ENCODE measurements around the gene SLC26A4.

GRCh38 chr7:106326555-106327138 is 41.9 kb upstream of the NAMPT start:
- PRO-cap = no peak

- PRO-cap = bidirectional peak, plus-strand start at chr7:106425418, minus-strand start at chr7:106424906
Observed at GRCh38 chr7:106424628-106425891, 140.3 kb upstream of the NAMPT start.

DNA sequence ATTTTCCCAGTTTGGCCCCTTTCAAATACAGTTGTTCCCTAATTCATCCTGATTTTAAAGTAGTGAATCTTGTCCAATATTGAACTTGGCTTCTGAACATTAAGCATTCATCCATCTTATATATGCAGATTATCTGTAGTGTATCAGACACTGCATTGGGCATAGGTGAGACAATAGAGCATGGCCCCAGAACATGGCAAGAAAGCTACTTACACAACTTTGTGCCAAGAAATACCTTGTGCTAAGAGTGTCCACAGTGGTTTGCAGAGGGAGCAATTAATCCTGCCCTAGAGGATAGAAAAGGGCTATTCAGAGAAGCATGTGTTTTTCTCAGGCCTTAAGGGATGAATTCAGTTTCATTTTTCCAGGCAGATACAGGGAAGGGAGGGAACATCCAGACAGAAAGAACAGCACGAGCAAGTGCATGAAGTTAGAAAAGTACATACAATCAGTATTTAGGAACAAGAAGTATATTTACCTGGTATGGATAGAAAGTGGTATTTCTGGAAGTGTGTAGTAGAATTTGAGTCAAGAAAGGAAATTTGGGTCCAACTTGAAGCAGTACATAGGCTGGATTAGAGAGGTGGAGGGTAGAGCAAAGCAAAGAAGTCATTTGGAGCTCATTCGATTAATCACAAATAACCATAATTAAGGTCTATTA is 27.5 kb downstream of the PIK3CG start:
- PRO-cap = no peak

- PRO-cap = no peak
Observed at GRCh38 chr7:106952734-106953380, 87.8 kb downstream of the PIK3CG start.

DNA sequence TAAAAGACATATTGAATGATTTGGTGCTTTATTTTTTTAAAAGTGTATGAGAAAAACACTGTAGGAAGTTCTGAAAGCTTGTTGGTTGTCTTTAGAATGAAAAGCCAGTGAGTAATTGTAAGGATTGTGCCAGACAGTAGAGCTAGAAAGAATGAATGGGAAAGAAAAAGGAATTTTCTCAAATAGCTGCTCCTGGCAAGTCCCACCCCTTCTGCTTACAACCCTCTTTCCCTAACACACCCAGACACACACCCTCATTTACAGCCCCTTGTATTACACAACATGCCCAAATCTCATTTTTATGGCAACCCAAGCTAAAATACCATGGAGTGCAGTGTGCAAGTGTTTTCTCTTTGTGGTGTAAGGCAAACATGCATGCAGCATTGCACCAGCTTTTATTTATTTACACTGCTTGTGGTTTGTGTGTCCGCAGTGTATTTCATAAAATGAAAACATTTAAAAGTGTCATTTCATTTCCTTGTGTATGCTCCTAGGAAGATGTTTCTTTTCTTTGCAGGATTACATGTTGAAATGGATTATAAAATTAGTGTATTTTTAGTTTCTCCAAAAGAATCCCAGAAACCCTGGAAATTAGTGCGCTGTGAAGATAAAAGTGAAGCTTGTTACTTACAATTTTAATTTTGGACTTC is 1.5 kb downstream of the PRKAR2B start:
- PRO-cap = no peak

- PRO-cap = no peak
Observed at GRCh38 chr7:107064295-107064764, 19.8 kb downstream of the PRKAR2B start.

DNA sequence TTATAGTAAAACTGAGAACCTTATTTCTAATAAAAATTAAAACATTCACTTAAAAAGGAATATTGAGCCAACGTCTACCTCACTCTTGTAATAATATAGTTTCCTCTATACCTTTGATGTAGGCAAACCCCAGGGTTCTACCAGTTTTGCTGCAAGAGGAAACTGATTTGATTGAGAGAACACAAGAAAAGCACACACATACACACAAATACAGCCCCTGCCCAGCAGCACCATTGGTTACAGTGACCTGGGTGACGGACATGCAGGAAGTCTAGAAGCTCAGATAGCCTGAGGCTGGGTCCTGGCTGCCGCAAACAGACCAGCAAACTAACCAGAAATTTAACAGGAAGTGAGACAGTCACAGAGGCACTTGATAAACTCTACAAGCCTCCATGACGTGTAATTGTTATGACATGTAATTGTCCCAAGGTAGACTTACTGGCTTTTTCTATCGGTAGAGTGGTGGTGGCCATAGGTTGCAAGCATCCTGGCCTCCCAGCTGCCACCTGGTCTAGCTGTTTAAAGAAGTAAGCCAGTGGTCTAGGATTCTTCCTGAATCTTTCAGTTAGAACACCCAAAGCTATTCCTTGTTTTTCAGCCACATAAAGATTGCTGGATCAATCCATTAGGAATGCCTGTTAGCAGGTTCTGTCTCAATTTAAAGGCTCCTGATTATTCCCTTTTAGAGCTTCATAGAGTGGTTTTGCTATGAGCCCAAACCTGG is 58.9 kb downstream of the PRKAR2B start:
- PRO-cap = no peak

DNA sequence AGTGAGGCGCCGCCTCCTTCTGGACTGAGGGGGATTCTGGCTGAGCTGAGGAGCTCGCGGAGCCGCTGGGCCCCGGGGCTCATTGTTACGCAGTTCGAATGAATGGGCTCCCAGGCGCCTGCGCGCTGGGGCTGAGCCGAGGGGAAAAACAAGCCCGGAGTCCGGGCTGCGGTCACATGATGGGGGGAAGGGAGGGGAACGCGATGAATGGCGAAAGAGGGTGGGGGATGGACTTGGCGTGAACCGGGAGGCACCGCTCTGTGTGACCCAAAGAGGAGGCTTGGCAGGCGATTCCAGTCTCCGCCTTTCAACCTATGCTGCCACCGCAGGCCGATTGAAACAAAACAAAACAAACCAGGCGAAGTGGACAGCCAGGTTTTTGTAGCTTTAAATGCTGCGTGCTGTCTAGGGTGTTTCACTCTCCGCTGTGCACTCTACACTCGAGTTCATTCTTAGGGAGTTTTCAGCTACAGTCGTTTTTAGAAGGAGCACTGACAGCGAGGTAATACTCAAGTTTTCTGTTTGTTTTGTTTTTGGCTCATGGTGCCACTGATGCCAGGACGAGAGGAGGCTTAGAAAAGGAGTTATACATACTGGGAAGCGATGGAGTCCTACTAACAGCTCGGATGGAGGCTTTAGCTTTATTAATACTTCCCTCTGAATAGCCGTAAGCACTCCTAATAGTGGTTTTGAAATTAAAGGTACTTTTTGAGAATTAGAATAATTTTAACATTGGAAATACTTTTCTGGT is 1.0 kb downstream of the HBP1 start:
- PRO-cap = bidirectional peak, plus-strand start at position 390 of the sequence, minus-strand start at position 100 of the sequence

DNA sequence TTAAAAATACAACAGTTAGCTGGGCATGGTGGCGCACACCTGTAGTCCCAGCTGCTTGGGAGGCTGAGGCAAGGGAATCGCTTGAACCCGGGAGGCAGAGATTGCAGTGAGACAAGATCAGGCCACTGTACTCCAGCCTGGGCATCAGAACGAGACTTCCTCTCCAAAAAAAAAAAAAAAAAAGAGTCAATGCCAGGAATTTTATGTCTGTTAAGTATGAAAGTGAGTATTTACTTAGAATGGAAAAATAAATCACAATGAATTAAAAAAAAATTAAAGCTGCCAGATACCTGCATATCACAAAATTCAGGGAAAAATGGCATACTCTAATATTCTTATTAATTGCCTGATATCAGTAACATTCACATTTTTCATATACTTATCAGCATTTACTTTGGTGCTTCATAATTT is 2.9 kb downstream of the HBP1 start:
- PRO-cap = no peak

- PRO-cap = no peak
Observed at GRCh38 chr7:107182428-107182731, 13.6 kb downstream of the HBP1 start.

DNA sequence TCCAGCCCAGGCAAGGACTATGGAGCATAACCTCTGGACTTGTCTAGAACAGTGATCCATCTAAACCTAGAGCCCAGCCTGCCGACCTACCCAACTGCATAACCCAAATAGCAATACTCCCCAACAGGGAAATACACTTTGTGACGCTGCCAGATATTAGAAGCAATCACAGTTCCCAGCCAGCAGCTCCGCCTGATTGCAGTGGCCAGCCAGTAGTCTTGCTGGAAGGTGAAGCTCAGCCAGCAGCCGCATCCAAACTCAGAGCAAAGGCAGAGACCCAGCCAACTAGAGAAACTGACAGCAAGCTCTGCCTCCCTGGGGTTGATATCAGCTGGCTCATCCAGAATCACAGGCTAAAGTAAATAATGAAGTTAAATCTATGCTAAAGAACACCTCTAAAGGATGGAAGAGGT is 44.6 kb downstream of the HBP1 start:
- PRO-cap = no peak

- PRO-cap = no peak
Observed at GRCh38 chr7:107318547-107319290, 149.9 kb downstream of the HBP1 start.

GRCh38 chr7:107471356-107471591 is 1.4 kb downstream of the GPR22 start:
- PRO-cap = no peak

- PRO-cap = no peak
Observed at GRCh38 chr7:107638570-107639390, 21.8 kb upstream of the SLC26A4 start.

DNA sequence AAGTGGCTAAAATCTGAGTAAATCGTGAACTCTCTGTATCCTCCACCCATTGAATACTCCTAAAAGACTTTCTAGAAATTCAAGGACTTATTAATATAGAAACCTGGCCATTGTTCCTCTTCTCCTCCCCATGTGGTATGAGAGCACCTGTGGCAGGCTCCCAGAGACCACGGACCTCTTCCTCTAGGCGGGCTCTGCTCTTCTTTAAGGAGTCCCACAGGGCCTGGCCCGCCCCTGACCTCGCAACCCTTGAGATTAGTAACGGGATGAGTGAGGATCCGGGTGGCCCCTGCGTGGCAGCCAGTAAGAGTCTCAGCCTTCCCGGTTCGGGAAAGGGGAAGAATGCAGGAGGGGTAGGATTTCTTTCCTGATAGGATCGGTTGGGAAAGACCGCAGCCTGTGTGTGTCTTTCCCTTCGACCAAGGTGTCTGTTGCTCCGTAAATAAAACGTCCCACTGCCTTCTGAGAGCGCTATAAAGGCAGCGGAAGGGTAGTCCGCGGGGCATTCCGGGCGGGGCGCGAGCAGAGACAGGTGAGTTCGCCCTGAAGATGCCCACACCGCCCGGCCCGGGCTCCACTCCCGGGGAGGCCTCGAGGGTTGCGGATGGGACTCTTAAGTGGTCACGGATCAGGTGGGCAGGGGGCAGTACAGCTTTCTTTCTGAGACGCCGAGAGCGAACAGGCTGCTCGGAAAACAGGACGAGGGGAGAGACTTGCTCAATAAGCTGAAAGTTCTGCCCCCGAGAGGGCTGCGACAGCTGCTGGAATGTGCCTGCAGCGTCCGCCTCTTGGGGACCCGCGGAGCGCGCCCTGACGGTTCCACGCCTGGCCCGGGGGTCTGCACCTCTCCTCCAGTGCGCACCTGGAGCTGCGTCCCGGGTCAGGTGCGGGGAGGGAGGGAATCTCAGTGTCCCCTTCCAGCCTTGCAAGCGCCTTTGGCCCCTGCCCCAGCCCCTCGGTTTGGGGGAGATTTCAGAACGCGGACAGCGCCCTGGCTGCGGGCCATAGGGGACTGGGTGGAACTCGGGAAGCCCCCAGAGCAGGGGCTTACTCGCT is at the start of gene SLC26A4:
Gene SLC26A4 (plus strand): TSS at position 505 of the 1,056 bp plus-strand sequence.
- PRO-cap = no peak

GRCh38 chr7:107661380-107662402 is 1.1 kb downstream of the SLC26A4 start:
- PRO-cap = no peak

GRCh38 chr7:107685304-107685547 is 24.6 kb downstream of the SLC26A4 start:
- PRO-cap = no peak

DNA sequence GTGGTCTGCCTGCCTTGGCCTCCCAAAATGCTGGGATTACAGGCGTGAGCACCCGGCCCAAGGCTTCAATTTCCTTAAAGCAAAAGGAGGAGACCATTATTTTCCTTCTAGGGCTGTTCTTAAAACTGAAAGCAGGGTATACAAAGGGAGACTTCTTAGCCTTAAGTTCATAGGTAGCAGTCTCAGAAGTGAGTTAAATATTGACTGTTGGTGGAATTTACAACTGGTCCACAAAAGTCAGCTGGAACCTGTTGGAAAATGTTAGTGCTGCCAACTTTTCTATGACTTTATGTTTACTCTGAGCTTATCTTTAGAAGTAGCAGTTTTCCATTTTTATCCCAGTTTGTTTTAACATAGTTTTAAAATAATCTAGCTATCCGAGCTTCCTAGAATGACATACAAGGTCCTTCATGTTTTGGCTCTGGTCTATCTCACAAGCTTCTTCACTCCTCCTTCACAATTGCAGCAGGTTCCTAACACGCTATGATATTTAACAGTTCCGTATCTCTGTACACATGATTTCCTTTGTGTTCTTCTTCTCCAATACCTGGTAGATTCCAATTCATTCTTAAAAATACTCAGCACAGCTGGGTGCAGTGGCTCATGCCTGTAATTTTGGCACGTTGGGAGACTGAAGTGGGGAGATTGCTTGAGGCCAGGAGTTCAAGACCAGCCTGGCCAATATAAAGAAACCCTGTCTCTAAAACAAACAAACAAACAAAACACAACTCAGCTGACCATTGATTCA is 3.2 kb downstream of the SLC26A3 start:
- PRO-cap = no peak

DNA sequence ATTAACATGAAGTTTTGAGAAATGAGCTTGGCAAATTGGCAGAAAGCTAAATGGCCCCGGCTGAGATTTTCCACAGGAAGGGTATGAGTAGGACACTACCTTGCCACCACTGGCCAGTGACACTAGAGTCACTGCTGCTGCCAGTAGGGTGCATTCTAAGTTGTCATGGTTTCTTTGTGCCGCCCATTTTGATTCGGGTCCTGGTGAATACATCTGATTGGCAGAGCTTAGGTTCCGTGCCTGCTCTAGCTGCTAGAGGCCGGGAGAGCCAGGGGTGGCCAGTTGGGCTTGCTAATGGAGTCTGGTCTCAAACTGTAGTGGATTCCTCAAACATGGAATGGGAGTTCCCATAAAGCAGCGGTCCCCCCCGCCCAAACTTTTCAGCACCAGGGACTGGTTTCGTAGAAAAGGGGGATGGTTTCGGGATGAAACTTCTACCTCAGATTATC is 10.6 kb upstream of the DLD start:
- PRO-cap = no peak

DNA sequence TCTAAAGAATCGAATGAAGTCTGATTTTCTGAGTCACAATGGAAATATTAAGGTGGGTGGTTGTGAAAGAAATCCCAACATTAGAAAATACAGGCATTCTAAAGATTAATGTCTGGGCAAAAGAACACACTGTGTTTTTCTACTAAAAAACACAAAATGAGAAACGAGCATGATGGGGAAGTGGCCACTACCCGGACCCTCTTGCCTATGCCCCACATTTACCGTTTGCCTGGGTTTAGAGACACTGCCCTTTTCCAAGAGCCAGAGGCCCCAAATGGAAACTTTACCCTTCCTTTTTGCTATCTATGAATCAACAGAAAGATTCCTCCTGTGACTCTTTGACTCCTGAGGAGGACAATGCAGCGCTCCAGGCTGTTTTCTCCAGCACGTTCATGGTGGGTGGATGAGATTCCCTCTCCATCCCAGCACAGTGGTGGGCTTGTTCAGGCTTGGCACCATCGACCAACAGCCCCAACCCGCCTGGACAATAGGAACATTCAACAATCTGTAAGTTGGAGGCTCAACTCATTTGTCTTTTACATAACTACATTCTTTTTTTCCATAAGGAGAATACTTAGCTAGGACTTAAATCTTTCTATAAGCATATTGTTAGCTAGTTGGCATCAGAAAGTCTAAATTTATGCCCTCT is 55.8 kb downstream of the DLD start:
- PRO-cap = no peak